UCH-1 (cell line): ENCODE measurements around the gene DEFB116.

DNA sequence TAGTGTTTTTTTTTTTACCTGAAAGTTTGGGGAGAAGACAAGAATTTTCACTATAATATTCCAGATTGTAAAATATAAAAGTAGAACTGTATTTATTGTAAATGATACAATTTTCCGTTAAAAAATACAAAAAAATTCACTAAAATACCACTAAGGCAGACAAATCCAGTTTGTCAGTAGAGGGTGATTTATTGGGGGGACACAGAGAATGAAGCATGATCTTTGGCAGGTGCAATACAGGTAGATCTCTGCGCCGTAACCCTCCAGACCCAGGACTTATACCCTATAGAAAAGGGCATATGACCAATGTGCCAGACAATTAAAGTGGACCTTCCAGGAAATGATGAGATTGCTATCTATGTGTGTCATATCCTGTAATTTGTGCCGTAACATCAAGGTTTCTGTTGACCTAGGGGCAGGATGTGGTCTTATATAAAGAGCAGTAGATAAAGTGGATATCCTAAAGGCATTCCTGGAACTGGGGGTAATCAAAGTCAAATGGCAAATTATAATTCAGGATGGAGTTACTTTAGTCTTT, 42.9 kb upstream of the ZNF337 start:
- RRBS, result no CpG with 5 or more reads among the region's 4 CpGs

DNA sequence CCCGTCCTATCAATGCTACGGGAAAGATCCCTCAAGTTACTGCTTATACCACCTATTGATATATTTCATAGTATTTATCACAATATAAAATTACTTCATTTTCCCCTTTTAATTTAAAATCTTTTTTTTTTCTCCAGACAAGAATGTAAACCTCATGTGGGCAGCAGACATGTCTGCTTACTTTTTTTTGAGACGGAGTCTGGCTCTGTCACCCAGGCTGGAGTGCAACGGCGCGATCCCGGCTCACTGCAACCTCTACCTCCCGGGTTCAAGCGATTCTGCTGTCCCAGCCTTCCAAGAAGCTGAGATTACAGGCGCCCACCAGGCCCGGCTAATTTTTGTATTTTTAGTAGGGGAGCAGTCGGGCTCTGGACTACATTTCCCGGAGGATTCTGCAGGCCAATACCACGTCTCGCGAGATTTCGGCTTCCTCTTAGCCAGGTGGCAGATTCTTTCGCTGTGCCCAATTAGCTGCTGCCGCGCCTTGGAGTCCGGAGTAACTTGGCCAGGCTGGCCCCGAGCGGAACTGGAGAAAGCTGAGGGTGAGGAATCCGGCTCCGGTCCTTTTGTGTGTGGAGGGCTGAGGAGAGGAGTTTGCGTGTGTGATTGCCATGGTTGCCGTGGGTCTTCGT, 312.8 kb upstream of the ZNF337 start:
- RRBS, result no CpG with 5 or more reads among the region's 28 CpGs

DNA sequence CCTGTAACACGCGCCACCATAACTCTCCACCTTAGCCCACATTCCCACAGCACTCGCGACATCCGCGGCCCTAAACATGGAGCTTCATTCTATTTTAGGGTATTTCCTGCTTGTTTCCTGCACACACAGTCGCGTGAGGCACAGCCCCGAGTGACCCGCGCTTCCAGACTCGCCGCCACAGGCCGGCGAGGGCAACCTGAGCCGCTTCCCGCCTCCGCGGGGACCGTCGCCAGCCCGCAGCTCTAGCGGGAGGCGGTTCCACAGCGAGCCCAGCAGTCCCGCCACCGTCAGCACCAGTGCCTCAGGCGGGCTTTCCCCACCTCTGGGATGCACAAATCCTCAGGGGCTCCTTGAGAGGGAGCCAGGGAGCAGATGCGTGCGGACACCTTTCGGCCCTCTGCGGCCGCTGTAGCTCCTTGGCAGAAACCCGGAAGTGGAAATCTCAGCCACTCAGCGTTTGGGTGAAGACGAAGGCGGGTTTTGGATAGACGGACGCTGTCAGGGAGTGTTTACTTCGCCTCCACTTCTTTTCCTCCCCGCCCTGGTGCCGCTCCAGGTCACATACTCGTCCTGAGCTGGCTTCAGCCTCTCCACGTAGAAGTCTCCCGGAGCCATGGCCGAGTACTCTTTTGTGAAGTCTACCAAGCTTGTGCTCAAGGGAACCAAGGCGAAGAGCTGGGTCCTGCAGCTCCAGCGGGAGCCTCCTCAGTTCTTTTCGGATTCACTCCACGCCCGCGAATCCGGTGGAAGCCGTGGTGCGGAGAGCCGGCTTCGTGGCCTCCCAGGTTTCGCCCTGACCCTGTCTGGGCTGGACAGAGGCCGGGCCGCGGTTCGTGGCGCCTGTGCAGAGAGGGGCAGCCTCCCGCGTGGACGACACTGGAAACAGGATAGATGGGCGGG, 2177.4 kb upstream of the DEFB115 start:
- RRBS, result no CpG with 5 or more reads among the region's 67 CpGs

GRCh38 chr20:29299103-29299993, 1958.1 kb upstream of the DEFB115 start:
- RRBS, result no CpG with 5 or more reads among the region's 41 CpGs

DNA sequence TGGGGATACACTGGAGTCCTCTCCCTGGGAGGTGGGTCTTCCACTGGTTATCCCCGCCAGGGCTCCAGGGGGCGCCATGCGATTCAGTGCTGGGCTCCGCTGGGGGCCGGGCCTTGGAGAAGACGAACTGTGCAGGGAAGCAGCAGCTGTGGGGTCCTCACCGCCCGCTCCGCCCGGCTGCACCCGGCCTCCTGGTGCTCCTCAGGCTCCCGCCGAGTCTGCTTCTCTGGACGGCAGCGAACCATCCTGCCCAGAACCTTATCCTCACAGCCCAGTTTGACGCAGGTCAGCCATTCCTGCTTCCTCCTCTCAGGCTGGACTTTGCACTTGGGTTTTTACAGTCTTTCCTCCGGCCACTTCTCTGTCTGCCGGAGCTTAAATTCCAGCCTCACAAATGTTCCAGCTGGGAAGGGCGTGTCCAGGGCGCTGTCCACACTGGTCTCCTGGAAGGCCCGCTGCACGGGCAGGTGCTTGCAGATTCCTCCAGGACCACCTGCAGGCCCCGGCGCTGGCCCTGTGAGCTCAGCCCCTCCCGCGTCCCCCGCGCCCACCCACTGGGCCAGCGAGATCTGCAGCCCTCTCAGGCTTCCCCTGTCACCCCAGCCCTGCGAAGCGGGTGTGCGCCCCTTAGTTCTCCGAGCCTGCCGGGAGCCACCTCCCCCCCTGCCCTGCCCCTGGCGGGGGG, 1830.0 kb upstream of the DEFB115 start:
- RRBS, result no CpG with 5 or more reads among the region's 35 CpGs

- RRBS, result no CpG with 5 or more reads among the region's 40 CpGs
Measured at GRCh38 chr20:30284021-30284485, 973.4 kb upstream of the DEFB115 start.

DNA sequence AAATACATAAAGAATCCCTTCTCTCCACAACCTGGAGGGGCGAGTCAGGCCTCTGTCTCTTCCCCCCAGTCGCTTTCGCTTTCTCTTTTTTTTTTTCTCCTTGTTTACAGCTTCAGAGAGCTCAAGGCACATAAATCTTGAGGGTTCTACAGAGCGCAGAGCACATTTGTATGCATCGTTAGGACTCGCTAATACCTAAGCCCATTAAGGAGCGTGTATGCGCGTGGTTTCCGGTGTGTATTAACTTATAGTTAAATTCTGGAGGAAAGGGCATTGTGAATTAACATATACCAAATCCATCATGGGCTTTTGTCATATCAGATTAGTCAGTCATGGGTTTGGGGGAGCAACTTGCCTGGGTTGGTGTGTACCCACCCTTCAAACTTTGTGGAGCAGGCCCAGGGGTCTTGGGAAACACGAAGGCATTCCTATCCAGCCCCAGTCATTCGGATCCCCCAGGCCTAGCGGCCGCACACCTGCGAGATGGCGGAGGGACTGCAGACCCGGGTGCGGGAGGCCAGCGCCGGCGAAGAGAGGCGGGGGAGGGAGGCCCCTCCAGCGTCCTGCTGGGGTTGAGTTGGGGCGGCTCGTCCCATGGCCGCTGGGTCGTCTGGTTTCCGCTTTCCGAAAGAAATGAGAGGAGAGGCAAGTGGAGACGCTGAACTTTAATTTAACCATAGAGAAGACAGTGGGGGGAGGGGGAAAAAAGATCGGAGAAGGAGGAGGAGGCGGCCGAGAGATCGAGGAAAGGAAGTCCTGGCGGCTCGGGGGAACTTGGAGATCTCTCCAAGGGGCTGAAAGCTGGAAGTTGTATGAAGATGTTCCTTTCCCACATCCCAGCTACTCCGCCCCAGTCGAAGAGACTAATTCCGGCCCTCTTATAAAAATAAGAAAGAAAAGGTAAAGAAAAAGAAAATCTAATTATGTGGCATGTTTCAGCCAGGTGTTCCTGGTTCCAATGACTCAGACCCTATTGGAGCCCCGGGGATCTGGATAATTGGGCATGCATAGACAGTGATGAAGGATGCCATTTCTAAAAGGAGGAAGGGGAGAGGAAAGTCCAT, 967.9 kb upstream of the DEFB115 start:
- RRBS, result no CpG with 5 or more reads among the region's 40 CpGs

DNA sequence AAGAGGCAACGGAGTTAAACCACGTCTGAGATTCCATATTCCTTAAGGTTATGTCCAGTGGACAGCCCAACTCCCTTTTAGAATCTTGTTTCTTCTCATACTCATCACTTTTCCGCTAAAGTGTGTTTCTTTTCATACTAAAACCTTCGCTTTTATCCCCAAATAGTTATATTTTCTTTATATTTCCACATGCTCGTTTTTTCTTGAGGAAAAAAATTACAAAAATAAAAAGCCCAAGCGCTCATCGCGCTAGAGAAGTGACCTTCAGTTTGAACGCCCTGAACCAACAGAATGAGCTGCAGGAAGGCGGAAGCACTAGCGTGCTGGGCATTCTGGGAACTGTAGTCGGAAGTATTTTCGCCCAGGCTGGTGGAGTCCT, 692.5 kb upstream of the DEFB115 start:
- RRBS, result no CpG with 5 or more reads among the region's 13 CpGs

DNA sequence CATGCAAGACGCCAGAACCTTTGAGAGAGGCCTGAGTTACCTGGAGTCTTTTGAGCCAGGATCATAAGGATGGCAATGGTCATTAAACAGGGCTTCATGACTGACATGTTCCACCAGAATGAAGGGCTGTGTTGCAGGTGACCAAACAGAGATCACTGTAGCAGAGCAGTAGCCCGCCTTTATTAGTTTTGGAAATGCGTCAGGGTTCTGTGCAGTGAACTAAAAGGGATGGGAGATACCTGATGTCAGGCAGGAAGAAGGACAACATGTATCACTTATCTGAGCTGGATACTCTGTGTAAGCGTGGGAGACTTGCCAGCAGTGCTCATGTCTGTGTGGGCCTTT, at the start of gene DEFB116:
Gene DEFB116 (minus strand): TSS at position 107 of the 345 bp plus-strand sequence.
- RRBS, result no CpG with 5 or more reads among the region's 4 CpGs

GRCh38 chr20:31546627-31546998, 566 bp upstream of the MCTS2 start:
- RRBS, result no CpG with 5 or more reads among the region's 13 CpGs

DNA sequence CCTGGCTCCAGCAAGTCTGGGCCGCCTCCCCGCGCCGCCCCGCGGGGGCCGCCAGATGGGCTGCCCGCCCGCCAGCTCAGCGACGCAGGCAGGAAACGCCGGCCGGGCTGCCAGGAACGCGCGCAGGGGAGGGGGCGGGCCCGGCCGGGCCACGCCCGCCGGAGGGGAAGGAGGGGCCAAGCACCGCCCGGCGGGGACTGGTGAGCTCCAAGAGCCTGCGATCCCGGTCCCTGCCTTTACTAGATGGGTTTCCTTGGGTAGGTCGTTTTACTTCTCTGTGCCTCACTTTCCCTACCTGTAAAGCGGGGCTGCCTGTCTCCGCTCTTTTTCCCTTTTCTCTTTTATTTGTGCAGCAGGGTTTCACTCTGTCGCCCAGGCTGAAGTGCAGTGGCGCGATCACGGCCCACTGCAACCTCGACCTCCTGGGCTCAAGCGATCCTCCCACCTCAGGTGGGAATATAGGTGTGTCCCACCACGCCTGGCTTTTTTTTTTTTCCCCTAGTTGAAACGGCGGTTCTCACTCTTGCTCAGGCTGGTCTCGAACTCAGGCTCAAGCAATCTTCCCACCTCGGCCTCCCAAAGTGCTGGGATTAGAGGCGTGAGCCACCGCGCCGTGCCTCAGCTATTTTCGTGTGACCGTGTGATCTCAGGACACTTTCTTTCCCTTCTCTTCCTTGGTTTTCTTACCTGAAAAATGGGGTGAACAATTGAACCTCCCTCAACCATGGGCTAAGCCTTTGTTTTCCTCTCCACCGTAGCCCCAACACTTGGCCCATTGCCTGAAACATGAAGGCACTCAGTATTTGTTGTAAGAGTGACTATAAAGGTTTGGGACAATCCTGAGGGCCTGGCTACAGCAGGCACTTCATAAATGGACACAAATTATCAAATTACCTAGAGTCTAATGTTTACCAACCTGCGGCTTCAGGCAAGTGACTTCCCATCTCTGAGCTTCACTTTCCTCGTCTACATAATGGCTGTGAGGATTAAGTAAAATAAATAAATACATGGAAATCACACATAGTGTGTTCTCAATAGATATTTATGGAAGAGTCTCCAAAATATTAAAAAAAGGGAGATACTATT, 26.3 kb downstream of the MCTS2 start:
- RRBS, result 5% methylated on average over 5 of the region's 51 CpGs

DNA sequence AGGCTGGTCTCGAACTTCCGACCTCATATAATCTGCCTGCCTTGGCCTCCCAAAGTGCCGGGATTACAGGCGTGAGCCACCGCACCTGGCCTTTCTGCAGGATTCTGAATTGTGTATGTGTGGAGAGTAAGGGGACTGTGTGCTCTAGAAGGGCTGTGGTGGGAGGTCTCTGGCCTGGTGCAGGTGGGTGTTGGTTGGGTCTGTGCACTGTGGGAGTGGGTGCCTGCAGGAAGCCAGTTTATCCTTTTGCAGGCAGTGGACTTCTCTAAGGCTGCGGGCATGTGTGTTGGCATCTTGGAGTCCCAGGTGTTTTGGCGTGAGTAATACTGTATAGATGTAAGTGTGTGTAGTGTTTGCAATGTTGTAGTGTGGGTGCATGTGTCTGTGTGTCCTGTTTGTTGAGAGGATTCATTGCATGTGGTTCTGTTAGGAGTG, 10.8 kb upstream of the ID1 start:
- RRBS, result no CpG with 5 or more reads among the region's 7 CpGs

- RRBS, result no CpG with 5 or more reads among the region's 12 CpGs
Measured at GRCh38 chr20:31594690-31595559, 10.2 kb upstream of the ID1 start.

DNA sequence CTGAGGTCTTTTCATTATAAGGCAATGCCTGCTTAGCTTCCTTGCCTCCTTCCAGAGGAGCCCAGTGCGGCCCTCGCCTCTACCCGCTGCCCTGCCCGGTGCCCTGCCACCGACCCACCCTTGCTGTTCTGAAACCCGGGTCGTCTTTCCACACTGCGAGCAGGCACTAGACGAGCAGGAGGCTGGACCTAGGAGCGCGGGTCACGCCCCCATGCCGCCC, 194 bp upstream of the ID1 start:
- RRBS, result no CpG with 5 or more reads among the region's 13 CpGs

- RRBS, result no CpG with 5 or more reads among the region's 3 CpGs
Measured at GRCh38 chr20:31606415-31606765, 1.3 kb downstream of the ID1 start.

GRCh38 chr20:31661175-31662213, 23.8 kb downstream of the COX4I2 start:
- RRBS, result no CpG with 5 or more reads among the region's 37 CpGs

GRCh38 chr20:31662214-31662738, 24.6 kb downstream of the COX4I2 start:
- RRBS, result no CpG with 5 or more reads among the region's 5 CpGs

GRCh38 chr20:31675629-31676352, 38.1 kb downstream of the COX4I2 start:
- RRBS, result no CpG with 5 or more reads among the region's 9 CpGs

DNA sequence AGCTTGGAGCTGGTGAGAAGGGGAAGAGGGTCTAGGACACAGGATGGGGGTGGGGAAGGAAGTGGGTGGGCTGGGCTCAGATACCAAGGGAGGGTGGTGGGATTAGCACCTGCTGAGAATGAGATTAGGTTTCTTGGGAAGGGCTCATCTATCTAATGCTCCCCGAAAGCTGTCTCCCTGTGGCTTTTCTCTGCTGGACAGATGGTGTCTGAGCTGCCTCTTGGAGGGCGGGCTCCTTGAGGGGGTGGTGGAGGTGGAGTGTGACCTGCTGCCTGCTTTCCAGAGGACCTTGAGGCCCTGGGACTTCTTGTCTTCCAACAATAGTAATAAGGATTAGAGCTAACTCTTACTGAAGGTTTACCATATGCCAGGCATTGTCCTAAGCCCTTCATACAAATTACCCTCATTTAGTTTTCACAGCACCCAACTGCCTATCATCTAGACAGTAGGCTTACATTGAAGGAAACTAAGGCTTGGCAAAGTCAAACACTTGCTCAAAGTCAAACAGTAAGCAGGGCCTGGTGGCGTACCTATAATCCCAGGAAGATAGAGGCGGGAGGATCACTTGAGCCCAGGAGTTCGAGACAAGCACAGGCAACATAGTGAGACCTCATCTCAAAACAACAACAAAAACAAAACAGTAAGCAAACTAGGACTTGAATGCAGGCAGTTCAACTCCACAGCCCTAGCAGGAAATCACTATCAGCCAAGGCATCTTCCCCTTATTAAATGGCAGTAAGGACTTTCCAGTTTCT, 28.2 kb downstream of the BCL2L1 start:
- RRBS, result no CpG with 5 or more reads among the region's 5 CpGs

- RRBS, result no CpG with 5 or more reads among the region's 3 CpGs
Measured at GRCh38 chr20:31705622-31706422, 16.8 kb downstream of the BCL2L1 start.